Mesenchymal stem cell of adipose (primary cell): Measurements from ENCODE around the genes MSL3, PRPS2 and TLR7.

- CAGE, long polyA plus RNA, result no peak
These were observed 112.6 kb upstream of the TBL1X start for GRCh38 chrX:9352239-9352751.

- CAGE, long polyA plus RNA, result no peak
These were observed 73.7 kb downstream of the TBL1X start for GRCh38 chrX:9538555-9539018.

DNA sequence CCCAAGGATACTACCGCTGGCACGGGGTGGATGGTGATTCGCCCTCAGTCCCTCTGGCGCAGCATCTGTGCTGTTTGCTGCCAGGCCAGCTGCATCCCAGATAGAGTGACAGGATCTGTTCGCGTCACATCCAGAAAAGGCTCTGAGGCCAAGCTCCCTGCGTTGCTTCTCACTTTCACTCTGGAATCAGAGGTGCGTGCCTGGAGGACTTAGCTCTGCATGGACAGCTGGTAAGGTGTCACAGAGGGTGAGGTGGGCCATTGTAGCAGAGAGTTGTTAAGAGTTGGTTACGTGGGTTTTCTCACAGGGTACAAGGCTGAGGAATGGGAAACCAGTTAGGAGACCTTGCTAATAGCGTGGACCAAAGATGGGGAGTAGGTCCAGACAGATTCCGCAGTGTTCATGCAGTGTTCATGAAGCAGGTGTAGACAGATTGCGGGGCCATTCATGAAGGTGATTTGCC is 95.5 kb downstream of the TBL1X start:
- CAGE, long polyA plus RNA, result no peak

- CAGE, long polyA plus RNA, result no peak
These were observed 70.8 kb upstream of the CLDN34 start for GRCh38 chrX:9896307-9896745.

DNA sequence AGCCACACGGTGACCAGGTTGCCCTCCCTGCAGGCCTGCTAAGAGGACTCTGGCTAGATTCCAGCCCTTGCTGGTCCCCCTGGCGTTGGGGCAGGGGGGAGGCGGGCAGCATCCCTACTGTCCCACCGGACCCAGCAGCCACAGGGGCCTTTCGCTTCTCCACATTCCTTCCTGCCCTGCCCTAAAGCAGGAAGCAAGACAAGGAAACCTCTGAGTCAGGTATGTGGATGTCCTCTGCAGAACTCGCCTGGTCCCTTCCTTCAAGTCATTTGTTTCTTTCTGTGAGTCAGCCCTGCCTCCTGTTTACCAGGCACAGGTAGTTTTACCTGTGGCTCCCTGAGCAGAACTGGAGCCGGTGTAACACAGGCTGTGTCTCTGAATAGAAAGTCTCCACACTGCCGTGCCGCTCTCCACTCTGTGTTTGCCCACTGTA is 60.2 kb upstream of the CLDN34 start:
- CAGE, long polyA plus RNA, result no peak

DNA sequence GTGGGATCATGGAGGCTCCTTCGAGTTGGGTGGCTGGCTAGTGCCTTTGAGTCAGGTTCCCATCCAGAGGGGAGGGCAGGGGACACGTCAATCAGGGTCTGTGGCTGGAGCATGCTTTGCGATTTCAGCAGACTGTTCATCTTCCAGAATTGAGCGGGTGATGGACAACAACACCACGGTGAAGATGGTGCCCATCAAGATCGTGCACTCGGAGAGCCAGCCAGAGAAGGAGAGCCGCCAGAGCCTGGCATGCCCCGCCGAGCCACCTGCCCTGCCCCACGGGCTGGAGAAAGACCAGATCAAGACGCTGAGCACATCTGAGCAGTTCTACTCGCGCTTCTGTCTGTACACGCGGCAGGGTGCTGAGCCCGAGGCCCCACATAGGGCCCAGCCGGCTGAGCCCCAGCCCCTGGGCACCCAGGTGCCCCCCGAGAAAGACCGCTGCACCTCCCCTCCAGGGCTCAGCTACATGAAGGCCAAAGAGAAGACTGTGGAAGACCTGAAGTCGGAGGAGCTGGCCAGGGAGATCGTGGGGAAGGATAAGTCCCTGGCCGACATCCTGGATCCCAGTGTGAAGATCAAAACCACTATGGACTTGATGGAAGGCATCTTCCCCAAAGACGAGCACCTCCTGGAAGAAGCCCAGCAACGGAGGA is 30.0 kb upstream of the CLDN34 start:
- CAGE, long polyA plus RNA, result no peak

DNA sequence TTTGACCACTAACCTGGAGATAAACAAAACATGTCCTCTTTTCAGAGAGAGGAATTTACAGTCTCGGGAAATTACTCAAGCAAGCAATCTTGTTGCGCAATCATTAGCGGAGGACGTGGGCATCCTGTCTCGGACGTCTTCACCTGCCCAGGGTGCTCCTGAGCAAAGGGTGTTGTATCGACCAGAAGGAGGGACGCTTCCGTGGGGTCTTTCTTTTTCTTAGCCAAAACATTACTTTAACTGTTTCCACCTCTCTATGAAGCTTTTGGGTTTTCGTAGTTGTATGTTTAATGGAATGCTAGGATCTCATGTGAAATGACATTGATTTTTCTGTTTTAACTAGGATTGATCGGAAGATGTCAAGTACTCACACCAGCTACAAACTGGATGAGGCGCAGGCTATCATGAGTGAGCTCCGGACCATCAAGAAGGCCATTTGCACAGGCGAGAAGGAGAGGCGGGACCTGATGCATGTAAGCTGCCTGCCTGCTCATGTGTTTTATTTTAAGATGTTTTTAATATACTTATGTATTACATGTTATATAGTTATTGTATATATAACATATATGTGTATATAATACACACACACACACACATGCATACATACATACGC is 66.2 kb upstream of the CLCN4 start:
- CAGE, long polyA plus RNA, result no peak

GRCh38 chrX:10176127-10176917 is 19.5 kb downstream of the CLCN4 start:
- CAGE, long polyA plus RNA, result no peak

- CAGE, long polyA plus RNA, result no peak
These were observed 41.4 kb downstream of the MID1 start for GRCh38 chrX:10579027-10579410.

DNA sequence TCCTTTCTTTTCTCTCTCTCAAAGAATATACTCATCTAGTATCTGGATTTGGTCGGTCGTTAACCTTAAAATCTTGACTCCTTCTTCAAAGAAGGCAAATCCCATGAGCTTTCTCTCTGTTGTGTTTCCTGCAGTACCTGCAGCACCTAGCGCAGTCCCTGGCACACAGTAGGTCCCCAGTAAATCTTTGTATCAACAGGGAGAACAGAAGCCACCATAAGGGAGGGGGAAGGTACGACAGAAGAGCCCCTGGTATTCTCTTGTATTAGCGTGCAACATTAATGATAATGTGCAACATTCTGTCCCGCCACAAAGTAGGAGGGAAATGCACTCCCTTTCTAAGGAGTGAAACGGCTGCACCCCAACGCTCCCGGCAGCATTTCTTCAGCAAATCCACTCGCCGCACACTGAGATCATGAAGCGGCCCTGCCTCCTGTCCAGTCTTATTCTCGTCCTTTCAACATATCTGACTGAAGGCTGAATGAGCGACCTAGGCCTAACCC is 133.6 kb downstream of the AMELX start:
- CAGE, long polyA plus RNA, result no peak

DNA sequence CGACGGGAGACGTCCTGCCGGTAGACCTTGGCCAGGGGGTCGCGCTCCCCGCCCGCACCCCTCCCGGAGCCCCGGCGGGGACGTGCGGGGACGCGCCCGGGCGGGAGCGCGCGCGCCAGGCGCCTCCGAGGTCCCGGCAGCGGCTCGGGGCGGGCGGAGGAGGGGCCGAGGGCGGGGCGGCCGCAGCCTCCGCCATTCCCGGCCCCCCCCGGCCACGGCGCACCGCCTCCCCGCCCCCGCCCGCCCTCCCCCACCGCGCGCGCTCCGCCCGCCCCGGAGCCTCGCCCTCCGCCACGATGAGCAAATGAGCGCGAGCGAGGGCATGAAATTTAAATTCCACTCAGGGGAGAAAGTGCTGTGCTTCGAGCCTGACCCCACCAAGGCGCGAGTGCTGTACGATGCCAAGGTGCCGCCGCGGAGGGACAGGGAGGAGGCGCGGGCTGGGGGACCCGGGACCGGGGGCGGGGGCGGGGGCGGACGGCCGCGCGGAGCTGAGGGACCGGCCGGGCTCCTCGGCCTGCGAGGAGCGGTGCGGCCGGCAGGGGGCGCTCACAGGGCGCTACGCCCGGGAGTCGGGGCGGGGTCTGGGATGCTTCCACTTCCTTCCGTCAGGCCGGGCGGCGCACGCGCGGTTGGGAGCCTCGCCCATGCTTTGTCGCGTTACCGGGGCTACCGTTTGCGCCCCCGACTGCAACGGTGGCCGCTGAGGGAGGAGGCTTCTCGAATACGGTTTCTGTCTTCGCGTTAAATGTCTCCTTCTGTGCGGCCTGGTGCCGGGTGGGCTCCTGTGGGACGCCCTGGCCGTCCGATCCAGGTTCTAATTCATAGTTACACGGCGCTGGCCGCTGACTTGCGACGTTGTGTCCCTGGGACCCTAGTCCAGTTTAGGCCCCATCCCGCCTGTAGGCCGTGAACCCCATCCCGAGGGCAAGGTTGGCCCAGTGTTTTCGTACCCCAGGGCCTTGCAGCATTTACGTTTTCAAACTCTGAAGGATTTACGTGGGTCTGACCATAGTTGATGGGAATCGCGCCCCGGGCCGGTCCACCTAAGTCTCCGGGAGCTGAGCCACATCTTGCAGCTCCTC is at the start of gene MSL3:
Gene MSL3, plus strand, starts transcription at position 278 of the 1,085 bp plus-strand sequence.
- CAGE, long polyA plus RNA, result no peak

DNA sequence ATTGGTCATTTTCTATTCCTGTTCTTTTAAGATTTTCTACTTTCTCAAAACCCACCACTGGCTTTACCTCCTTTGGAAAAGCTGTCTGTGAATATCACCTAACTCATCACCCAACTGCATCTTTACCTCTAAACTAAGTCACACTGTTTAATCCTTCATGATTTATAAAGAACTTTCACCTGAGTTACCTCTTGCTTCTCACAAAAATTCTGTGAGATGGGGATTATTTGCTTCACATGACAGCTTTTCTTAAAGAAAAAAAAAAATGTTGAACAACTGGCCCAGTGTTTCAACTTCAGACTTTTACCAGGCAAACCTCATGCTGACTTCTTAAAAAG is 71.6 kb upstream of the PRPS2 start:
- CAGE, long polyA plus RNA, result no peak

GRCh38 chrX:12790814-12791616 is at the start of gene PRPS2:
Gene PRPS2 (plus strand): TSS chrX:12791412.
- CAGE, long polyA plus RNA, result no peak

DNA sequence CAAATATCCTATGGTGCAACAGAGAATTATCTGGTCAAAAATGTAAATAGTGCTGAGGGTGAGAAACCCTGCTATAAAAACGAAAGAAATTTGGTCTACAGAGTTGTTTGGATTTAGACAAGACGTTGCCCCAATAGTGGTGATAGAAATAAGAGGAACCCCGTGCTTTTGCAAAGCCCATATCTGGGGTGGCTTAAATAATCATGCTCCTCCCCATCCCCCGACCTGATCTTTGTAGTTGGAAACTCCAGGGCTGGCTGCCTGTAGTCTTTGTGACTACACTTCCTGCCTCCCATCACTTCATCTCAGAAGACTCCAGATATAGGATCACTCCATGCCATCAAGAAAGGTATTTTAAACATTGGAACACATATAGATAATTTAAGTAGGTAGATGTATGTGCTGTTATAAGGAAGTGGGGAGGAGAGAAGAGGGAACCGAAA is at the start of gene TLR7:
Gene TLR7, plus strand, starts transcription at position 298 of the 443 bp plus-strand sequence.
- CAGE, long polyA plus RNA, result no peak

- CAGE, long polyA plus RNA, result no peak
These were observed 28.2 kb upstream of the TMSB4X start for GRCh38 chrX:12946671-12947120.

DNA sequence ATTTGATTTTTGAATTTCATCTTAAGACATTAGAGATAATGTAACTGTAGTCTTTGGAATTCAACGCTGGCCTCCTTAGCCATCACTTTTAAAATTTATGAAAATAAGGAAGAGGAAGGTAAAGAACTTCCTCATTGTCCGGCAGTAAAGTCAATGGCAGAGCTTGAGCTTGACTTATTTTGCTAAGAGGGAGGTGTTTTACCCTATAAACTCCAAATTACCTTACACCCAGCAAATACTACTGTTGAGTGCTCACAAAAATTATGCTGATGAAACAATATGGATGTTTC is 733 bp upstream of the TMSB4X start:
- CAGE, long polyA plus RNA, result no peak

GRCh38 chrX:13089958-13090620 is 45.7 kb upstream of the FAM9C start:
- CAGE, long polyA plus RNA, result no peak

DNA sequence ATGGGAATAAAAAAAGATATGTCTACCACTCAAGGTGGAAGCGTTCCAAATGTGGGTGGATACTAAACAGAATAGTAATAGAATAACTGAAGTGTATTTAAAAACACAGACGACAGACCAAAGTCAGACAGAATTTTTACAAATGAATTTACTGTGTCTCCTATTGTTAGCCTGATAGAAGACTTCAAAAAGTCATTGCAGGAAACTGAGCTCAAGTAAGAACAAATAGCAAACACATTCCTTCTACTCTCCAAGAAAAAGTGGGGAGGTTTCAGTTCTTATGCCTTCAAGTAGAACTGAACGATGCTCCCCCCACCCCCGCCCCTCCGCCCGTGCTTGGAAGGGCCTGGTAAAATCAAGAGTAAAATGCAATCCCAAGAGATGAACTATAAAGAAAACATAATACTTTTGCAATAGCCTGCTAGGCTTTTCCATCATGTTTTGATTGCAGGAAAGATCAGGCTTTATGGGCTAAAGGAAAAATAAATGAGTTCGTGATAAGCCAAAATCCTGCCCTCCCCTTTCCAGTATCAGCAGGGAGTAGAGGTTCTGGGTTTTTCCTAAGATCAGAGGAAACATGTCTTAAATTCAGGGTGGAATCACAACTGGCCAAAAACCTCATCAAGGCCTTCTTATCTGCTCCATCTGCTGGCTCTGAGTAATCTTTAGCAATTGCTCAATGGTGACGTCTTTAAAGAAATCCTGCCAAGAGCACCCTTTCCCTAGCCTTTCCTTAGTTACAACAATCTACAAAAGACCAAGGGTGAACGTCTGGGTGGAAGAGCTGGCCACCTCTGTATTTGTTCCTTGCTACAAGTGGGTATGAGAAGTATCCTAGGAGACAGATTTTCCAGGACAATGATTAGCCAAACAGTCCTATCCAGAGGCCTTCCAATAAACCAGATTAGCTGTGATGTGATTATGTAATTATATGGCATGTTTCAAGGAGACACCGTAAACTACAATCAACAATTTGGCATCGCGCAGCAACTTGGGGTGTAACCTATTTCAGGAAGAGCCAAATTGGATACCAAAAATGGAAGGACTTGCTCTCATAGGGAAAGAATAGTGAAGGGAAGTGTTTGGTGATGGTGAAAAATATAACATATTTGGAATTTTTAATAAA is 66.2 kb upstream of the FAM9C start:
- CAGE, long polyA plus RNA, result no peak

GRCh38 chrX:13290906-13291629 is 28.8 kb downstream of the ATXN3L start:
- CAGE, long polyA plus RNA, result no peak

DNA sequence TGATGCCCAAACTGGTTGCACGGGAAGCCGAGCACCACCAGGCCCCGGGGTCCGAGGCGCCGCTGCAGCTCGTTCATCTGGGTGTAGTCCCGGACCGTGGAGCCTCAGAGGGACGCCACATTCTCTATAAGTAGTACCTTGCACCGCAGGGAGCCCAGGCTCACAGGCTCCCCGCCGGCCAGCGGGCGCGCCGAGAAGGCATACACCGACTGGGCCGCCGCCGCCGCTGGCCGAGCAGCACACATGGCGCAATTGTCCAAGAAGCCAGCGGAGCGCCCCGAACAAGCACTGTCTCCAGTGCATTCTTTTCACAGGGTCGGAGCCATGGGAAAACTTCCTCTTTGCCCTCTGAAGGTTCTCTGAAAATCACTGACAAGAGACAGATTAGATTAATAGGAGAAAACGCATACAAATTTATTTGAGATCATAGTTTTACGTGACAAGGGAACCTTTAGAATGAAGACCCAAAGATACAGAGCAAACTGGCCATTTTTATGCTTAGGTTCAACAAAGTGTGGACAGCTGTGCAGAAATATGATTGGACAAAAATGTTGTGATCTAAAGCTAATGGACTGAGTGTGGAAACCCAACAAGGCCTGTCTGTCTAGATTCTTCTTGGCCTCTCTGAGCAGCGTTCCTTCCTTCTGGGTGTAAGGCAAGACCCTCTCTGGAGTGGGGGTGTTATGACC is 59.4 kb upstream of the ATXN3L start:
- CAGE, long polyA plus RNA, result no peak